Adrenal gland (tissue), 7 donors: ENCODE data around the genes ANKRD34B and HAPLN1.

DNA sequence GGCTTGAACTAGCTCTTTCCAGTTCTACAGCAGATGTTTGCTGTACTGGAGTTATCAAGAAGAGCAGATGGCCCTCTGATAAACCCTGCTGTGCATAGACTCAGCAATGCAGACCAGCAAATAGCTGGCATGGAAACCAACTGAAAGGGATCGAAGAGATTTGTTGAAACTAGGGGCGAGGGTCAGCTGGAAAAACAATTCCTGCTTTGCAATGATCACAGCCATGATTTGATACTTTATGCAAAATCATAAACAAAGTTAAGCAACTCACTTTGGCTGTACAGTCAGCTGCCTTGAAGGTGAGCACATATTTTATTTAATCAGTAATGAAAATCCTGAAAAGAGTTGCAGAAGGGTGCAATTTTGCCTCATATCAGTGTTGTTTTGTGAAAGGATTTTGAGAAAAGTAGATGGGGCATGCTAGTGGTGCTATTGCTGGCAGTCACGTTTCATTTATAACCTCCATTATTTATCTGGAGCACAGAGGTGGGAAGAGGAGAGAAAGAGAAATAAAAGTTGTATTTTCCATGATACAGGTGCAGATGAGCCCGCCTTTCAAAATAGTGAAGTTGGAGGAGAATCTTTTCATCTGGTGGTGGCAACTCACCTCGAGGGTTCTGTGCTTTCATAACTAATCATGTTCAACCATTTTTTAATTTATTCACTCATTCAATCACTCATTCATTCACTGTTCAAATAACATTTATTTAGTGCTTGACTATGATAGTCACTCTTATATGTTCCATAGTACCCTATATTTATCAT, 17.6 kb upstream of the BHMT start:
- PRO-cap, 3 experiments: no peak in any of the 3 experiments
- RAMPAGE, long total RNA, 4 experiments: no peak in any of the 4 experiments
- RRBS: no CpG with 5 or more reads among the region's 5 CpGs

- PRO-cap, 3 experiments: no peak in any of the 3 experiments
- RAMPAGE, long total RNA, 4 experiments: no peak in any of the 4 experiments
- RRBS: no CpG with 5 or more reads among the region's 2 CpGs
Observed at GRCh38 chr5:79642405-79643399, 30.5 kb downstream of the TENT2 start.

- PRO-cap, 3 experiments: no peak in any of the 3 experiments
- RAMPAGE, long total RNA, 4 experiments: no peak in any of the 4 experiments
- RRBS: no CpG with 5 or more reads among the region's 3 CpGs
Observed at GRCh38 chr5:79697144-79697794, 7.6 kb downstream of the CMYA5 start.

DNA sequence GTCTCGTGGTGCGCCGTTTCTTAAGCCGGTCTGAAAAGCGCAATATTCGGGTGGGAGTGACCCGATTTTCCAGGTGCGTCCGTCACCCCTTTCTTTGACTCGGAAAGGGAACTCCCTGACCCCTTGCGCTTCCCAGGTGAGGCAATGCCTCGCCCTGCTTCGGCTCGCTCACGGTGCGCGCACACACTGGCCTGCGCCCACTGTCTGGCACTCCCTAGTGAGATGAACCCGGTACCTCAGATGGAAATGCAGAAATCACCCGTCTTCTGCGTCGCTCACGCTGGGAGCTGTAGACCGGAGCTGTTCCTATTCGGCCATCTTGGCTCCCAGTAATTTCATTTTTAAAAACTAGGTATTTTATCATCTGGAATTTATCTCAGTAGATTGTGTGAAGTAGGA, 95.0 kb downstream of the CMYA5 start:
- PRO-cap, 3 experiments: no peak in any of the 3 experiments
- RAMPAGE, long total RNA, 4 experiments: no peak in any of the 4 experiments
- RRBS: no CpG with 5 or more reads among the region's 25 CpGs

DNA sequence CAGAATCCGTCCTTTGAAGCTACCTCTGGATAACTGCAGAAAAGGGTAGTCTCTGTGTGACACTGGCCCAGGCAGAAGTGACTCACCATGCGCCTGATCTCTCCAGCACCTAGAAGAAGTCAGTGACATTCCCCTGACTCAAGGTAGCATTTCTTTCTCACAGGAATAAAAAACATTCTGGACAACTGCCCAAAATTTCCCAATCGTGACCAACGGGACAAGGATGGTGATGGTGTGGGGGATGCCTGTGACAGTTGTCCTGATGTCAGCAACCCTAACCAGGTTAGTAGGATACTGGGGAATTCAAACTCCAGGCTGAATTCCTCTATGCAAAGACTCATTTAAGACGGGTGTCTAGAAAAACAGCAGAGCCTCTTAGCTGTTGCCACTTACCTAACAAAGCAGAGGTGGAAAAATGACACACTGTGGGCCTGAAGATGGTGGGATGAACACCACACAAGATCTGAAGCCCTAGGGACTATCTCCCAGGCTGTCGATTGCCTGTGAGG, 37.0 kb downstream of the THBS4 start:
- PRO-cap, 3 experiments: no peak in any of the 3 experiments
- RAMPAGE, long total RNA, 4 experiments: no peak in any of the 4 experiments
- RRBS: no CpG with 5 or more reads among the region's 6 CpGs

GRCh38 chr5:80216025-80216586, 39.7 kb downstream of the SERINC5 start:
- PRO-cap, 3 experiments: no peak in any of the 3 experiments
- RAMPAGE, long total RNA, 4 experiments: no peak in any of the 4 experiments
- RRBS: no CpG with 5 or more reads among the region's 8 CpGs

DNA sequence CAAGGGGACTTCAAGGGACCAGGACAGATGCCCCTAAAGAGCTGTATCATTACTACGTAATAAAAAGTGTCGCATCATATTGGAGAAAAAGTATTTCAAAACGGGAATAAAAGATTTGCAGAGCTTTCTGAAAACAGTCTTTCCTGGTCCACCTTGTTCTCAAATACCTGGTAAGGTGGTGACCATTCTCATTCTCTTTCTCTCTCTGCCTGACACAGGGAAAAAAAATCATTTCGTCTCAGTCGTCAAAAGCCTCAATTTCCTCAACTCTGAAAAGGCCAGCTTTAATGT, 1.4 kb downstream of the SERINC5 start:
- PRO-cap, 3 experiments: no peak in any of the 3 experiments
- RAMPAGE, long total RNA, 4 experiments: no peak in any of the 4 experiments
- RRBS: no CpG with 5 or more reads among the region's 5 CpGs

GRCh38 chr5:80570037-80570956, at the start of gene ANKRD34B:
Gene ANKRD34B, minus strand, starts transcription at chr5:80570280.
- PRO-cap, 3 experiments: no peak in any of the 3 experiments
- RAMPAGE, long total RNA, 4 experiments: no peak in any of the 4 experiments
- RRBS: 2% methylated on average over 18 of the region's 71 CpGs

GRCh38 chr5:80976810-80977410, 16.7 kb downstream of the RASGRF2 start:
- PRO-cap, 3 experiments: no peak in any of the 3 experiments
- RAMPAGE, long total RNA, 4 experiments: no peak in any of the 4 experiments
- RRBS: no CpG with 5 or more reads among the region's 5 CpGs

DNA sequence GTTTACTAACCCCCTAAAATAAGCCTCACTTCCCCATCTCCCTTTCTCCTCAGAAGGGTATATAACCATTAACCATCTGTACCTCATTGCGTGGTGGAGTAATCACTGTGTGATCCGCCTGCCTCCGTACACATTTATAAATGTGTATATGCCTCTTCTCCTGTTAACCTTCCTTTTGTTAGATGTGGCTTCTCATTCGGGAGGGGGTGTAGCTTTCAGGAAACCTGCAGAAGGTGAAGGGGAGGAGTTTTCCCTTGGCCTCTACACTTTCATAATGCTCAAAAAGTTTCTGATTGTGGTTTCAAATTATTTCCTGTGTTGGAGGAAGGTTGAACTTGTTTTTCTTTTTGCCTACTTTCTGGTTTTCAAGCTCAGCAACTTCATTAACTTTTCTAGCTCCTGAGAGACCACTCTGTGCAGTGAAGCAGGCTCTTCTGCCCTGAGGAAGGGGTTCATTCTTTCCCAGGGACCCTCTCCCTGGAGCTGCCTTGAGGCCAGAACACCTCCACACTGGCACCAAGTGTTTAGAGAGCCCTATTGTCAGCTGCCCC, 46.9 kb downstream of the RASGRF2 start:
- PRO-cap, 3 experiments: no peak in any of the 3 experiments
- RAMPAGE, long total RNA, 4 experiments: no peak in any of the 4 experiments
- RRBS: no CpG with 5 or more reads among the region's 4 CpGs

GRCh38 chr5:81114513-81114763, 118.7 kb upstream of the CKMT2 start:
- PRO-cap, 3 experiments: no peak in any of the 3 experiments
- RAMPAGE, long total RNA, 4 experiments: no peak in any of the 4 experiments
- RRBS: no CpG with 5 or more reads among the region's 1 CpG

- PRO-cap, 3 experiments: no peak in any of the 3 experiments
- RAMPAGE, long total RNA, 4 experiments: no peak in any of the 4 experiments
- RRBS: no CpG with 5 or more reads among the region's 6 CpGs
Observed at GRCh38 chr5:81300724-81301167, 641 bp upstream of the ZCCHC9 start.

DNA sequence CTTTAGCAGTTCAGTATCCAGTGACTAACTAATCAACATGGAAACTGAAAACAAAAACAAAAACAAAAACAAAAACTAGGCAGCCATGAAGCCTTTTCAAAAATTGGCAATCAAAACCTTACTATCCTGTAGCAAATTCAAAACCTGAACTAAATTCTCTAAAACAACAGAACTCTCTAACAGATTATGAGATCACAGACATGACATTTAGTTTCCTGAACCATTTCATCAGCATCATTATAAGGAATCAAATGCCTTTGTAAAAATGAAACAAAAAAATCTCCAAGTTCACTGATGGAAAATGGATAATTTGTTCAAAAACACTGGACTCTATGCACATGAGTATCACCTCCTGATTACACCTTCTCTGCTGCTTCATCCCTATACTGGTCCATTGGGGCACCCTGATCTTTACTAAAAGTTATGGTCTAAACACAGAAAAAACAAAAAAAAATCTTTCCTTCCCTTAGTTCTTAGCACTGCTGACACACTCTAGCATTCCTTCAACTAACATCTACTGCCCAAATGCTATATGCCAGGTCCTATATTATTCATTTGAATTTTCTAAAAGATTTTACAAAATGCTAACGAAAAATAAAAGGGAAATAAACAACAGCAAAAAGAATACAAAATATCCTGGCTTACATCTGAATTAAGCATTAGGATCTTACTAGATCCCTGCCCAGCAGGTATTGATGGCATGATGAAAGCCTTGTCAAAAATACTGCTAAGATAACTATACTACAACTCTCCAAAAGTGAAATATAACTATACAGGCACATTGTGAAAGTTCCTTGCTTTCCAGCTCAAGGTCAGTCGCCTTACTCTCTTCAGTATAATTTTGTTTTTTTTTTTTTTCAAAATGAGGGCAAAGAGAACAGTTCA, 29.1 kb downstream of the SSBP2 start:
- PRO-cap, 3 experiments: no peak in any of the 3 experiments
- RAMPAGE, long total RNA, 4 experiments: no peak in any of the 4 experiments
- RRBS: no CpG with 5 or more reads among the region's 2 CpGs

DNA sequence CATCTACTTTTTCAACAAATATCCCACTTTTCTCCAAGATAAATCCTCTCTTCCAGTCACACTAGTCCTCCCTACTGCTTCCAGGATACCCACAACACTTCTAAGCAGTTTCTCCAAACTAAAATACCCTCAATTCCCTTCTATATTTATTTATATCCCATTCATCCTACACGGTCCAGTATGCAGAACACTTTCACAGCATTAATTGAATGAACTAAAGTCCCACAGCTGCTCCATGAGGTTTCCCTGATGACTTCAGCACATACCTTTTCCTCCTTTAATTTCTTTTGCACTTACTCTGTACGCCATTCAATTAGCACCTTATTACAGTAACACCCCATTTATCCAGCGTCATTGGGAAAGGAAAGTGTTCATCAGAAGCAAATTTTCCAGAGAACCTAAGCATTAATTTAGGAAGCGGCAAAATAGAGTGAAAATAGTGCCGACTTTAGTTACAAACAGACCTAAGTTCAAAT, 24.2 kb downstream of the SSBP2 start:
- PRO-cap, 3 experiments: no peak in any of the 3 experiments
- RAMPAGE, long total RNA, 4 experiments: no peak in any of the 4 experiments
- RRBS: no CpG with 5 or more reads among the region's 5 CpGs

DNA sequence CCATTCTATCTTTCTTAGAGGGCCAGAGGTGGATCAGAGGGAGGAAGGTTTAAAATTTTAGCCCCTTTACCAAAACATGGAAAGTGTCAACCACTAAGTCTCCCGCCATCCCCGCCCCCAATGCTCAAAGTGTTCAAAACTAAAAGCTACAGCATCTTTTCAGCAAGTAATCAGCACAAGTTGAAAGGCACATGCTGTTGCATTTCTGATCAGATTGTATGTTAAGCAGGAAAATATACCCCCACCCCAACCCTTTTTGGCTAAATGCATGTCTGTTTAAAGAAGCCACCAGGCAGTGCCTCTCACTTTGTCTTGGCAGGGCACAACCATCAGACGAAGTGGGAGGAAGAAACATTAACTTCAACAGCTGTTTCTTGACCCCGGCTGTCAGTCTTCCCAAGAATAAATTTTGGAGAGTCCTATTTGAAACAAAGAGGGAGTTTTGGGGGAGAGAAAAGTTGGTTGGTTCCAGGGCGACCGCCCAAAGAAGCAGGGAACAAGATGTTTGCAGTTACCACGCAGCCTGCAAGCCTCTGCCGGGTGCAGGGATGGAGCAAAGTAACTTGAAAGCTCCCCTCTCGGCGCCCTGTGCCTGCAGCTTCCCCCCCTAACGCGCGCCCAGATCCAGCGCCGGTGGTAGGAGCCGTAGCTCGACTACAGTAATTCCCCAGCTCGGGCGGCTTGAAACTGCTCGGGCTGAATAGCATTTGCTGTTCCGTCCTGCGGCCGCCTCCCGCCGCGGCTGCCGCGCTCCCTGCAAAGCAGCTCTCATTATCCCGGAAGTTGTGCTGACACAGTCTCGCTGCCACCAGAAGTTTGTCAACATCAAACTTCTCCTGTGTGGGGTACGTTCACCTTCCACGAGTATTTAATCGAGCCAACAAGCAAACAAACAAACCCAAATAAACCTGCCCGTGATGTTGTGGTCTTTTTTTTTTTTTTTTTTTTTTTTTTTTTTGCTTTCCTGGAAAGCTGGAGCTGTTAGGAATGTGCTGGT, 100.7 kb upstream of the SSBP2 start:
- PRO-cap, 3 experiments: peak in 3 of 3 experiments; most common plus-strand start position 796 of the sequence (in 3); most common minus-strand start position 661 of the sequence (in 2)
- RAMPAGE, long total RNA, 4 experiments: no peak in any of the 4 experiments
- RRBS: 1% methylated on average over 6 of the region's 34 CpGs

GRCh38 chr5:82280445-82281006, 2.4 kb upstream of the RPS23 start:
- PRO-cap, 3 experiments: no peak in any of the 3 experiments
- RAMPAGE, long total RNA, 4 experiments: no peak in any of the 4 experiments
- RRBS: no CpG with 5 or more reads among the region's 2 CpGs

GRCh38 chr5:83579865-83580699, 108.5 kb downstream of the VCAN start:
- PRO-cap, 3 experiments: no peak in any of the 3 experiments
- RAMPAGE, long total RNA, 4 experiments: no peak in any of the 4 experiments
- RRBS: no CpG with 5 or more reads among the region's 17 CpGs

DNA sequence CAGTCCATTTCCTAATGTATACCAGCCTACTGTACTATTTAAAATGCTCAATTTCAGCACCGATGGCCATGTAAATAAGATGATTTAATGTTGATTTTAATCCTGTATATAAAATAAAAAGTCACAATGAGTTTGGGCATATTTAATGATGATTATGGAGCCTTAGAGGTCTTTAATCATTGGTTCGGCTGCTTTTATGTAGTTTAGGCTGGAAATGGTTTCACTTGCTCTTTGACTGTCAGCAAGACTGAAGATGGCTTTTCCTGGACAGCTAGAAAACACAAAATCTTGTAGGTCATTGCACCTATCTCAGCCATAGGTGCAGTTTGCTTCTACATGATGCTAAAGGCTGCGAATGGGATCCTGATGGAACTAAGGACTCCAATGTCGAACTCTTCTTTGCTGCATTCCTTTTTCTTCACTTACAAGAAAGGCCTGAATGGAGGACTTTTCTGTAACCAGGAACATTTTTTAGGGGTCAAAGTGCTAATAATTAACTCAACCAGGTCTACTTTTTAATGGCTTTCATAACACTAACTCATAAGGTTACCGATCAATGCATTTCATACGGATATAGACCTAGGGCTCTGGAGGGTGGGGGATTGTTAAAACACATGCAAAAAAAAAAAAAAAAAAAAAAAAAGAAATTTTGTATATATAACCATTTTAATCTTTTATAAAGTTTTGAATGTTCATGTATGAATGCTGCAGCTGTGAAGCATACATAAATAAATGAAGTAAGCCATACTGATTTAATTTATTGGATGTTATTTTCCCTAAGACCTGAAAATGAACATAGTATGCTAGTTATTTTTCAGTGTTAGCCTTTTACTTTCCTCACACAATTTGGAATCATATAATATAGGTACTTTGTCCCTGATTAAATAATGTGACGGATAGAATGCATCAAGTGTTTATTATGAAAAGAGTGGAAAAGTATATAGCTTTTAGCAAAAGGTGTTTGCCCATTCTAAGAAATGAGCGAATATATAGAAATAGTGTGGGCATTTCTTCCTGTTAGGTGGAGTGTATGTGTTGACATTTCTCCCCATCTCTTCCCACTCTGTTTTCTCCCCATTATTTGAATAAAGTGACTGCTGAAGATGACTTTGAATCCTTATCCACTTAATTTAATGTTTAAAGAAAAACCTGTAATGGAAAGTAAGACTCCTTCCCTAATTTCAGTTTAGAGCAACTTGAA, 109.6 kb downstream of the VCAN start:
- PRO-cap, 3 experiments: no peak in any of the 3 experiments
- RAMPAGE, long total RNA, 4 experiments: no peak in any of the 4 experiments
- RRBS: no CpG with 5 or more reads among the region's 8 CpGs

DNA sequence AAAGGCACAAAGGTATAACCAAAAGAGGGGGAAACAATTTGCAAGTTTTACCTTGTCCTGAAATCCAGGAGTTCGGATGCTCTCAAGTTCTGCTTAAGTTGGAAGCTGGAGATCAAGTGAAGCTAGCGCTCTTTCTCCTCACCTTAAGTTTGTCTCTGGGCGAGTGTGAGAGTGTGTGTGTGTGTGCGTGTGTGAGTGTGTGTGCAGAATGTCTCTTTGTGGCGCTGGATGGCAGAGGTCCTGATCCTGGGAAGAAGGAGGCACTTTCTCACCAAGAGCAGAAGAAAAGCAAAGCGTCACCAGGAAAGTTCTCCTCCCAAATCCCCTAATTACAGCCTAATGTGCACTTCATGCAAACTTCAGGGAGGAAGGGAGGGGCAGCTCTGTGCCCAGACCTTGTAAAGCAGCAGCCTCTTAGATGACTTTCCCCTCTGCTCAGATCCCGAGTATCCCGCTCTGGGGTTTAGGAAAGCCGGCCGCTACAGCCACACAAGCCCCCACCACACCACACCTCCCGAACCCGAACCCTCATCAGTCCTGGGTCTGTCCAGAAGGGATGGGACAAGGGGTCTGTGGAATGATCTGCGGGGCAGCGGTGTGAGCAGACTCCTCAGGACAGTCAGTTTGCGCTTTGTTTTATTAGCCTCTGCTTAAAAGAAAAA, at the start of gene HAPLN1:
Gene HAPLN1 (minus strand): TSS at position 118 of the 662 bp plus-strand sequence.
- PRO-cap, 3 experiments: no peak in any of the 3 experiments
- RAMPAGE, long total RNA, 4 experiments: no peak in any of the 4 experiments
- RRBS: no CpG with 5 or more reads among the region's 15 CpGs

- PRO-cap, 3 experiments: peak in 1 of 3 experiments; most common plus-strand start chr5:84385061 (in 1)
- RAMPAGE, long total RNA, 4 experiments: no peak in any of the 4 experiments
- RRBS: 6% methylated on average over 1 of the region's 3 CpGs
Observed at GRCh38 chr5:84384954-84385260, 227 bp upstream of the EDIL3 start.